Left cardiac atrium (tissue), 1 donor: ENCODE results near the genes OLFML2B and CCDC190.

DNA sequence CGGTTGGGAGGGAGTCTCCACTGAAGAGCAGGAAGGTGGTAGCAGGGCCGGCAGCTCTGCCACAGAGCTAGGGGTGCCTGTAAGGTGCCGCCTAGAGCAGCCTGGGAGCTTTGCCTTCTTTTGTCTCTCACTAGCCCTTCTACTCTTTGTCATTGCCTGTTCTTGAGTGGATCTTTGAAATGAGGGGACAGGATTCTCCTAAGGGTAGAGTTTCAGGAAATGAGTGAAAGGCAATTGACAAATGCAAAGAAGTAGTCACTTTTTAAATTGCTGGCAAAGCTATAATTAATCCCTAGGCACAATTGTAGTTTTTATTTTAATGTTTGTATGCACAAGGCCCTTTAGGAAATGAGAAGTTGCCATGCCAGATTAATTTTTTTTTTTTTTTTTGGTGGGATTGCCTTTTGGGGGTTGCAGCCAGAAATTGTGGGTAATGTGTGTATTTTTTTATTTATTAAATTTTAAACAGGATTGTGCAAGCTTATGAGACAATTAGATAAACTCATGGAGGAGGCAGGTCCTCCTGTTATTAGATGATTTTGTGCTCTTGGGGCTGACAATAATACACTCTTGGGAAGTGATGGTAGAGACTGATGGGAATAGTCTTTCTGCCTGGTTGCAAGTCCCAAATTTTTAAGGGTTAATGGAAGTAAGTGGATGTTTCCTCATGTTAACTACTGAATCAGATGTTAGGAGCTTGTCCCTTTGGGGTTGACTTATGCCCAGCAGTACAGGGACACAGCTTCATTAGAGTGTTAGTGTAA is 62.3 kb downstream of the OLFML2B start:
- PRO-cap = no peak

- PRO-cap = no peak
These were observed 49.7 kb downstream of the OLFML2B start for GRCh38 chr1:161973800-161974560.

DNA sequence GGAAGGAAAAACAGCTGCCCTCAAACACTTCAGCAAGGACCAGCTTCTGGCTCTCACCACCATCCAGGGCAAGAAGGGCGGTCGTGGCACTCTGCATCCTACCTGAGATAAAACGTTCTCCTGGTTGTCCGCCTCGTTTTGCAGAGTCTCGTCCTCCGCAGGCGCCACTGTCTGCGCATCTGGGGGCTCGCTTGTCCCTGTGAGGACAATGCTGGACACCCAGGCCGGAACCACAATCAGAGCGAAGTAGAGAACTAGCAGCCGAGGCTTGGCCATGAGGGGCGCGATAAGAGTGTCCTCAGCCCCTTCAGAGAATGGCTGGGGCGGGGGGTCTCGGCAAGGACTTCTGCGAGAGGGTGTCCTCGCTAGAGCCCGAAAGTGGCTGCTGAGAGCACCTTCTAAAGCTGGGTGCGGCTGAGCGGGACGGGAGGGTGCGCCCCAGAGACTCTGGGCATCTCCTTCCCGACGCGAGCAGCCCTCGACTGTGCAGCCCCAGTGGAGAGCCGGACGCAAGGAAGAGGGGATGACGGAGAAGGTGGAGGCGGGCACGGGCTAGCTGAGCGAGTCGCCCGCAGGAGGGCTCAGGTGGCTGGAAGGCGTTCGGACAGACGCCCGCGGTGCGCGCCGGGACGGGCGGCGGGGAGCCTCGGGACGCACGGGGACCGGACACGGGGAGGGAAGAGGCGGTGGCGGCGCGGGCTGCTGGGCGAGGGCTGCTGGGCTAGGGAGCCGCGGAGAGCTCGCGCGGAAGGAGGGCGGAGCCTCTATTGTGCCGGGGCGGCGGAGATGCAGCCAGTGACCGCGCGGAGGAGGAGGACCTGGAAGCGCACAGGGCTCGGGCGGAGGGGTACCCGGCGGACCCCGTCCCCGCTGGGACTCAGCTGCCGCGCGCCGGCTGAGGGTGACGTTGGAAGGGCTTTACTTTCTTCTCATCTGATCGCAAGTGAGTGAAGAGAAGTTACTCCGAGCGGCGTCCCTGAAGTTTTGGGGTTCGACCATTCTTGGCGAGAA is at the start of gene OLFML2B:
OLFML2B (minus strand) TSS at position 715 of the 1,011 bp plus-strand sequence.
- PRO-cap = bidirectional peak, plus-strand start at position 767 of the sequence, minus-strand start at position 486 of the sequence

GRCh38 chr1:162389028-162389781 is 7.7 kb downstream of the C1orf226 start:
- PRO-cap = no peak

DNA sequence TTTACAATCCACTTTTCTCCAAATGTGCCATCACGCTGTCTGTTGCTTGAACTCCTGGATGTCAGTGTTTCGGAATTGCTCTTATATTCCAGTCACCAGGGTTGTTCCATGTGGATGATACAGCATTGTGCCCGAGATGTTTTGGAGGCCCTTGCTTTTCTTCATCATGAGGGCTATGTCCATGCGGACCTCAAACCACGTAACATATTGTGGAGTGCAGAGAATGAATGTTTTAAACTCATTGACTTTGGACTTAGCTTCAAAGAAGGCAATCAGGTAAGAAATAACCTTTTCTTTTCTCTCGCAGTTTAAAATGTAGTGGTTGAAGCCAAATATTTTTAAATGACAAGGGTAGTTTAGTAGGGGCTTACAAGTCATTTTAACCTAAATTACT is 2.4 kb downstream of the UHMK1 start:
- PRO-cap = no peak

DNA sequence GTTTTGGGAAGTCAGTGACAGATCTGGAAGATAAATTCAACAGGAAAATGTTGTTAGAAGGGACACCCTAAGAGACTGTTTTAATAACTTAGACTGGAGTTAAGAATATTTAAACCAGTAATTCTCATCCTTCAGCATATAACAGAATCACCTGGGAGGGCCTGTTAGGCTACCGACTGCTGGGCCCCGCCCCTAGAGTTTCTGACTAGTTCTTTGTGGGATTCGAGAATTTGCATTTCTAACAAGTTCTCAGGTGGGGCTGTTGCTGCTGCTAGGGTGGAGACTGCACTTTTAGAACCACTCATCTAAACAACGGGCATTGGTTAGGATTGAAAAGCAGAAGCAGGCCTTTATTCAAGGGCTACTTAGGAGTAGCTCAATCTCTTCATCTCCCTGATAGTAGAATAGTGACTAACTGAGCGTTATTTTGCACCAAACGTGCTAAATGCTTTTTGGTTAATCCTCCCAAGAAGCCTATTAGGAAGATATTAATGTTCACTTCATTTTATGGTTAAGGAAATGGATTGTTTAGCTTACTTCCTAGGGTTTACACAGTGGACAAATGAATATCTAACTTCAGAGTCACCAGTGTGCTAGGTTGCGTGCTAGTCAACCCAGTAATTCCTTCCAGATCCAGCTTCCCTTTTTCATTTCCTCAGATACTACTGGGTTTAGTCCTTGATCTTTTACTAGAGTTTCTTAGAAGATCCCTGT is 31.1 kb upstream of the UAP1 start:
- PRO-cap = no peak

GRCh38 chr1:162548085-162548594 is 13.4 kb upstream of the UAP1 start:
- PRO-cap = no peak

DNA sequence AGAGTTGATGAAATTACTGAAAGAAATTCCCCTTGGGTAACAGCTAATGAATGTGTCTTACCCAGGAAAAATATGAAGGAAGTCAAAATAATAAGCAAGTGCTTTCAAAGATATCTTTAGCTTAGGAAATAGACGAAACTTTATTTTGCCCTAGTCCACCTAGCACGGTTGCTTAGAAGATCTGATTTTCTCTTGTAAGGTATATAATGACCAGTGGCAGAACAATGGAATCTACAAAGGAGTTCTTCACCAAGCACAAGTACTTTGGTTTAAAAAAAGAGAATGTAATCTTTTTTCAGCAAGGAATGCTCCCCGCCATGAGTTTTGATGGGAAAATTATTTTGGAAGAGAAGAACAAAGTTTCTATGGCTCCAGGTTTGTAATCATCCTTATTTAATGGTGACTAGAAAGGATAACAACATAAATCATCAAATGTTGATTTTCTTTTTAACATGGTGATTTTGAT is 17.7 kb downstream of the UAP1 start:
- PRO-cap = no peak

DNA sequence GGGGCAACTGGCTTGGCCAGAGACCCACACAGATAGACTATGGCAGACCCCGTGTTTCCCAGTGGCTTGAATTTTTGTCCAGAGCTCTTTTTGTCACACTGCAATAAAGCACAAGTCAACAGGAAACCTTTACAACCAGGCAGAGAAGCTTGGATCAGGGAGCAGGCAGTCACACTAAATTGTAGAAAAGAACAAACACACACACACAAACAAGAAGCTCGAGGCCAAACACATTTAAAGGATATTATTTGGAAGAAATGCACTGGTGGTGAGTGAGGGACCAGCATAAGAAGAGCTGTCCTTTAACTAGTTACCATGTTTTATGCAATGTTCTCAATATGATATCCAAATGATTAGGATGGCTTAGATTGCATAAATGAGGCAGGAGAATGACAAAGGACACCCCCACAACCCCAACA is 35.1 kb downstream of the DDR2 start:
- PRO-cap = no peak

GRCh38 chr1:162690583-162691800 is 58.7 kb downstream of the DDR2 start:
- PRO-cap = no peak

DNA sequence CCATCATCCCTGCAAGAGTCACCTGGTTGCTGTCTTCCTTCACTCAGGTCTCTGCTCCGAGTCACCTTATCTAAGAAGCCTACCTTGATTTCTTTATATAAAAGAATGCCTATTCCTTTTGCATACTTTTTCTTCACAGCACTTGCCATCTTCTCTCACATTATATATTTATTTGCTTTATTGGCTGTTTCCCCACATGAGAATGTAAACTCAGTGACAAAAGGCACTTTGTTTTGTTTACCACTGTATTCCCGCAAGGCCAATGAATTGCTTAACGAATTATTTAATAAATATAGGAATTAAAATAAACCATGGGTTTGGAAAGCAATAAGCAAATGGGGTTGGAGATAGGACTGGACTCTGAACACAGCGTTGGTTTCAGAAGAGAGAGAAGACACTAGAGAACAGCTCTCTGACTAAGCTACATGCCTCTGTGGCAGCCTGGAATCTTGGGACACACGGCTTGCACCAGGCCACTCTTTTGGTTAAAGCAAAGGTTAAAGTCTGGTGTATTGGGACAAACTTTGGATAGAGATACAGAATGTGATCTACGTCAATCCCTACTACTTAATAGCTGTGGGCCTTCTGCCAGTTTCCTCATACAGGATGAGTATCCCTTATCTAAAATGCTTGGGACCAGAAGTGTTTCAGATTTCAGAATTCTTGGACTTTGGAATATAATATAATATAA is 49.9 kb upstream of the HSD17B7 start:
- PRO-cap = no peak

GRCh38 chr1:162782720-162783535 is 7.6 kb upstream of the HSD17B7 start:
- PRO-cap = no peak

GRCh38 chr1:162822265-162823342 is 32.1 kb downstream of the HSD17B7 start:
- PRO-cap = no peak

GRCh38 chr1:162834187-162834579 is 26.8 kb downstream of the CCDC190 start:
- PRO-cap = no peak

GRCh38 chr1:162860828-162861376 is at the start of gene CCDC190:
Gene CCDC190 (minus strand): TSS chr1:162861175.
- PRO-cap = no peak

DNA sequence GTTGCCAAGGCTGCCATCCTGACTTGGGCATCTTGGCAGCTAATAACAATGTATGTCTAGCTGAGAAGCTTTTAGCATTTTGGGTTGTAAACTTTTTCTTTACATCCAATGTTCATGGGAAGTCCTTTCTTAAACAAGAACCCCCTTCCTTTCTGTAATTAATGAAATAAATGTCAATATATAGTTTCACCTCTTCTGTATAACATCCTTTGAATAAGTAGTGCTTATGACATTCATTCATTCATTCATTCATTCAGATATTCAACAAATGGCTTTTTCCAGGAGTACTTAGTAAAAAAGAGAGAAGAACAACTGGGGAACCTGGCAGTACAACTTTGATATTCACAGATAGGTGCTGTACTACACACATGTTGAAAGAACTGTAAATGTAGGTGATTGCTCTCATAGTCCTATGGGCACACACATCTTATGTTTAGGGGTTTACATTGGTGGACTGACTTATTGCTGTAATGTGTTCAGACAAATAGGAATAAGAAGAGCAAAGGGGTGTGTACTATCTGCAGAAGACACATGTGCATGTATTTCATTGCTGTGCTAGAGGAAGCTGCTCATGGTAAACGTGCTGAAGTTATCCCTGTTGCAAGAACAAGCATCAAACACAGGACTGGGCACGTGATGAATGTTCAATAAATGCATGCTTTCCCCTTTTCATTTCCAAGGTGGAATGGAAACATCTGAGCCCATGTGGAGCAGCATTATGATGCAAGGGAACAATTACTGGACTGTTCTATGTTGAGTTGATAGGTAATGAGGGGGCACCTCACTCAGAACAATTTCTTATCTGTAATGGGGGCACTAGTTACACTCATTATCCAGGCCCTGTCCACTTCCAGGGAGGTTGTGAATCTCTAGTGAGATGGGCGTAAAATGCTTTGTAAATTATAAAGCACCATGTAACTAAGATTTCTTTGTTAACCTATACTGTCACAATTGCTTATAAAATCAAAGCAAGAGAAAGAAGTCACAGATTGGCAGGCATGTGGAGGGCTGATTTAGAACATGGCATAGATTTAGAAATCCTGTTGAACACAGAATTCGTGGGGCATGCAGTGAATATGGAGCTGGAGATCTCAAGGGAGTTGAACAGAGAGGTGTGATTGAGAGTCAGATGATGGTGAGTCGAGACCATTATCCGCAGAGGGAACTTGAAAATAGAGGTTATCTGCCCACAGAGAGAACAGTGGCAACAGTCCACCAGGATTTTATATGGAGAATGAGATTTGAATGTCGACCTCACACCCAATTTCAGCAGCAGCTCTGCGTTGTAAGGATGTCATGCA is 27.2 kb downstream of the PBX1 start:
- PRO-cap = no peak

- PRO-cap = no peak
These were observed 53.2 kb downstream of the PBX1 start for GRCh38 chr1:164611656-164613037.

DNA sequence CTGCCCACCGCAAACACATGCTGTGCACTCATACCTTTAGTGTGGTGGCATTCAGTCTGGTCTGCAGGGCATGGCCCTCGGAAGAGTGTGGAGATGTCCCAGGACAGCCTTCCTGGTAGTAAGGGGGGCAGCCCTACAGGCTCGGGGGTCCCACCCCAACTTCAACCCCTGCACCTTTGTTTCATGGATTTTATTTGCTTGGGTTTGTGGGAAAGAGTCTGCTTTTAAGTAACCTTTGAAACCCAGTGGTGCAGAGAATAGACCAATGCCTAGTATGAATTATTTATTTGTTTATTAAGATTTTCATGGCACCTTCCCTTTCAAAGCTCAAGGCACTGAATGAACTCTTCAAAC is 87.9 kb downstream of the PBX1 start:
- PRO-cap = no peak

- PRO-cap = no peak
These were observed 127.1 kb downstream of the PBX1 start for GRCh38 chr1:164686053-164686496.

DNA sequence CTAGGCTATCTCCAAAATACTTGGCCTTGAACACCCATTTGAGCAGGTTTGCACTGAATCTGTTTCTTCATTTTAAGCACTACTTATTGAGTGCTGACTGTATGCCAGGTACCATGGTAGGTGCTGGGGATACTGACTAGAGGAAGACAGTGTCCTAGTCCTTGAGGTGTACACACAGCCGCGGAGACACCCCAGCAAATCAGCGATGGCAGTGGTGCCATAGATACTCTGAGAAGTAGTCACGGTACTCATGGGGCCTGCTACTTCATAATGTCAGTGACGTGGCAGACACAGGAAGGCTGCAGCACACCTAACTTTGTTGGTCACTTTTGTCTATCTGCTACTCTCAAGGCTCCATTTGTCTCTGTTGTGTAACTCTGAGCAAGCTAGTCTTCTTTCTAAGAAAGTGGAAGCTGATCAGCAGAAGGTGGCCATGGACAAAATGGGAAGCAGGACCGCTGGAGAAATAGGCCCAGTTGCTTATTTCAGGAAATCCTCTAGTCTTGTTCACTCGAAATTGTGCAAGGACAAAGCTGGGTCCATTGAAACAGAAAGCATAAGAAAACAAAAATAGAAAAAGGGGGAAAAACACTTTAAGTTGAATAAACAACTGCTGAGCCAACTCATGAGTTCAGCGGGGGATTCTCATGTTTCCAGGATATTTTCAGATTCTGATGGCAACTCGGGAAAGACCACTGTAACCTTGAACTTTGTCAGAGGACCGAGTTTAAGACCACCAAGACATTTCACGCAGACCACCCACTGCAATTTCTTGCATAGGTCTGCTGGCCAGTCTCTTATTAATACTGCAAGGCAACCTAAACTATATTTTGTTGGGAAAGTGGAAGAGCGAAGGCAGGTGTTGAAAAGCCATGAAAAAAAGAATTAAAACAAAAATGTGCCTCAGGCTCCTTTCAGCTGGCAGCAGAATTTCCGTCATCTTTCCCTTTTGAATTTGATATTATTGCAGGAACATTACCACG is 150.1 kb downstream of the PBX1 start:
- PRO-cap = no peak